ReNcell CX (cell line): ENCODE results near the genes ATP1B1, CCDC181, SLC19A2, SELE, FMO2 and FMO4.

GRCh38 chr1:169060950-169061227, 45.6 kb upstream of the ATP1B1 start:
- PRO-cap = no peak

GRCh38 chr1:169101892-169102456, 4.5 kb upstream of the ATP1B1 start:
- PRO-cap = no peak

GRCh38 chr1:169103034-169104075, 3.1 kb upstream of the ATP1B1 start:
- PRO-cap = no peak

- PRO-cap = bidirectional peak, plus-strand start at chr1:169105961, minus-strand start at chr1:169105580; bidirectional peak, plus-strand start at chr1:169106329, minus-strand start at chr1:169106185
Observed at GRCh38 chr1:169105305-169106260, 907 bp upstream of the ATP1B1 start.

DNA sequence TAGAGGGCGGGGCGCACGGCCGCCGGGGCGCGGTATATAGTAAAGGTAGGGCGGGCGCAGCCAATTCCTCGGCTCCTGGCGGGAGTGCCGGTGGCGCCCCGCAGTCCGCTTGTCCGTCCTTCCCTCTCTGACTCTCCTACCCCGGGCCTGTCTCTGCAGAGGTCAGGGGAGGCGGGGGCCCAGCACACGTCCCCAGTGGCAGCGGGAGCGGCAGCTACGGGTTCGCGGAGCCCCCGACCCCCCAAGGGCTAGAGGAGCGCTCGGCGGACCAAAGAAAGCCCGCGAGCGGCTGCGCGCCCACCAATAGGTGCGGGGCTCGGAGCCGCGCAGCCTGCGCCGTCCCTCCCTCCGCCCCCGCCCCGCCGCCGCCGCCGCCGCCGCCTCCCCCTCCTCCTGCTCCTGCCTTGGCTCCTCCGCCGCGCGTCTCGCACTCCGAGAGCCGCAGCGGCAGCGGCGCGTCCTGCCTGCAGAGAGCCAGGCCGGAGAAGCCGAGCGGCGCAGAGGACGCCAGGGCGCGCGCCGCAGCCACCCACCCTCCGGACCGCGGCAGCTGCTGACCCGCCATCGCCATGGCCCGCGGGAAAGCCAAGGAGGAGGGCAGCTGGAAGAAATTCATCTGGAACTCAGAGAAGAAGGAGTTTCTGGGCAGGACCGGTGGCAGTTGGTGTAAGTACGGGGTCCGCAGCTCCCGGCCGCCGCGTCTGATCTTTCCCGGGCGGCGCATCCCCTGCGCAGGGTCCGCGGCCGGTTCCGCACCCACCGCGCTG, at the start of gene ATP1B1:
TSS of gene ATP1B1 (plus strand) at position 430 of the 767 bp plus-strand sequence.
- PRO-cap = bidirectional peak, plus-strand start at position 69 of the sequence, minus-strand start outside the sequence; bidirectional peak, plus-strand start outside the sequence, minus-strand start at position 729 of the sequence

DNA sequence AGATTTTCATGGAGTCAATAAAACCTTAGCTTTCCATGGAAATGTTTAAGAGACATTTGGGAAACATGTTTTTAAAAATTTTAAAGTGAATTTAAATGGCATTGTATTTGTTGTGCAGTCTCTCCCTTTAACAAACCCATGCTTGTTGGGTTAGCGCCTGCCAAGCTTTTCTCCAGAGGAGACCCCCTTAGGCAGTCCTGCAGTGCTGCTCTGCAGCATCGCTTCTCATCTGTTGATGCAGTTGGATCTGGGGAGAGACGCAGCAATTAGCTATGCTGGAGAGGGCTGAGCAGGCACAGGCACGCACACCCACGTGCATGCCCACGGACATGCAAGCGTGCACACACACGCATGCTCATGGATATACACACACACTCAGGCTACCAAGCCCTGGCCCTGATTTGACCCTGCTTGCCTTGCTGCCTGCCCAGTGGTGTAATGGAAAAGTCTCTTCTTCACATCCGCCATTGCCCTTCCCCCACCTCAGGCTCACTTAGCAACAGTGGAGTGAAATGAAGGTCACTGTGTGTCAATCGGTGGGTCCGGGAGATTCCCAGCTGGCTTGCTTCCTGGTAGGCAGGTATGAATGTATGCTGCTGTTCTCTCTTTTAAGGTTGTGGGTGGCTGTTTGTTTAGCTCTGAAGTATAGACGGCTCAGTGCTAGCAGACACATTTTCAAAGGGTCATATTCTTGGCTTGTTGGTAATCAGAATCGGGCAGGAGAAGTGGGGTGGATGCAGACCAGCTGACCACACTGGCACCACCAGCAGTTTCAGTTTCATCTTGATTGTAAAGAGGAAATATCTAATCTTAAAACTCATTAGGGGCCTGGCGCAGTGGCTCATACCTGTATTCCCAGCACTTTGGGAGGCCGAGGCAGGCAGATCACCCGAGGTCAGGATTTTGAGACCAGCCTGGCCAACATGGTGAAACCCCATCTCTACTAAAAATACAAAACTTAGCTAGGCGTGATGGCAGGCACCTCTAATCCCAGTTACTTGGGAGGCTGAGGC, 9.6 kb downstream of the ATP1B1 start:
- PRO-cap = no peak

DNA sequence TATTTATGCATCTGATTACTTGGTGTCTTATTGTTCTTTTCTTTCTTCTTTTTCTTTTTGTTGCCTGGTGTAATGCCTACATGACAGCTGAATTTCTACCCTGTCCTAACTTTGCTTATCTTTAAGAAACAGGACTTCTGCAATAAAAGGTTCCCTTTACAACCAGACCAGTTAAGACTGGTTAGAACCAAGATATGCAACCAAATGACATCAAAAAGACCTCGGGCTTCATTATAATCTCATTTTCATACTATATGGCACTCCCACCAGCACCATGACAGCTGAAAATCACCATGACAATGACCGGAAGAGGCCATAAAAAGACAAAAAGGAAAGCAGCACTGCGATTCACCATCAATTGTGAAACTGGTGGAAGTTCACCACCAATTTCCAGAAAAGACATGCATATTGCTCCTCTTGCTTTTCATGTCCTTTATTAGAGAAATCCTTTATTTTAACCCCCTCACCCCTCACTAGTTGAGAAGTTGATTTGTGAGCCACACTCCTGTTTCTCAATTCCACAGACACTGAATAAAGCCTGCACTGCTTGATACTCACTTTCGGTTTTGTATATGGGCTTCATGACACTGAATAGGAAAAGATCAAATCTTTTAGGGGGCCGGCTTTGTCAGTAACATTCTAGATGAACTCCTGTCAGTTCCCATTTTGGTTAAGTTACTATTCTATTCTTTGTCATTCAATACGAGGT, 58.3 kb downstream of the NME7 start:
- PRO-cap = no peak

DNA sequence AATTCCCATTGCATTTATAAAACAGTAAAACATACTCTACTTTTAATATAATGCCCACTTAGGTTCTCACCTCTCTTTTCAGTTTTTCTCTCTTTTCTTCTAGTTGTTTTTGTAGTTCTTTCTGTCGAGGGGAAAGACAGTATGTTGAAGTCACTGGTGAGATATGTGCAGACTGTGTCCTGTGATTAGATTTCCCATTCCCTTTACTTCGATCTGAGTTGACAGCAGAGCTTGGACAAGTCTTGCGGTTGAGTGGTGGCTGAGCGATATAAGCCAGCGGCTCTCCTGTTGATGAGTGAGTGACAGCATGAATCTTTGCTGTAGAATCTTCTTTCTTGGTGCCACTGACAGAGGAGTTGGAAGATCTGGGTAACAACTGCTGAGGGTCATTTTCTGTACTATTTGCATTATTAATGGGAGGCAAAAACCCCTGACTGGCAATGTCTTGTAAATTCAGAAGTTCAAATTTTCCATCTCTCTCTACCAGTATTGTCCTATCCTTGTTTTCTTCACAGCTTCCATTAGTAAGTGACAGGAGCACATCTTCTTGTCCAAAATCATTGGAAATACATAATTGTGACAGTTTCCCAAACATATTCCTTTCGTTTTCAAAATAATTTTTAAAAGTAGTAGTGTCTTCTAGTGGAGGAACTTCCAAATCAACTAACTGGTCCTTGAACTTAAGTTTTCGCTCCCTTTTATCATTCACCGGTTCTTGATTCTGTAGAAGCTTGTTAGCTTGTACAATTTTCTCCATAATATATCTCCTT, 5.8 kb downstream of the CCDC181 start:
- PRO-cap = no peak

DNA sequence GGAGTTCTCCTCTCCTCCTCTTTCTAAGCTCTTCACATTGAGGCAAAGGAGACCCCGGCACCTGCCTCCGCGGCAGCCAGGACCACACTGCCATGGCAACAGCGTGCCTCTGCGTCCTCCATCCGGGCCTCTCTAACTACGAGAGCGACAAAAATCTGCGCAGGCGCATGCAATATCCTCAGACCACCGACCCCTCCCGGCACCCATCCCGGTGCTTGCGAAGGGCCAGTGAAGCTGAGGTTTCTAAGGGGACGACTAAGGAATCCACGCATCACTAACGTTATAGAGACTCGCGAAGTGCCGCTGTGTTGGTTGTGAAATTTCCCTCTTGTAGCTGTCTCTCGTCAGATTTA, at the start of gene CCDC181:
TSS of gene CCDC181 (minus strand) at position 146 of the 353 bp plus-strand sequence.
- PRO-cap = bidirectional peak, plus-strand start at position 212 of the sequence, minus-strand start at position 128 of the sequence

DNA sequence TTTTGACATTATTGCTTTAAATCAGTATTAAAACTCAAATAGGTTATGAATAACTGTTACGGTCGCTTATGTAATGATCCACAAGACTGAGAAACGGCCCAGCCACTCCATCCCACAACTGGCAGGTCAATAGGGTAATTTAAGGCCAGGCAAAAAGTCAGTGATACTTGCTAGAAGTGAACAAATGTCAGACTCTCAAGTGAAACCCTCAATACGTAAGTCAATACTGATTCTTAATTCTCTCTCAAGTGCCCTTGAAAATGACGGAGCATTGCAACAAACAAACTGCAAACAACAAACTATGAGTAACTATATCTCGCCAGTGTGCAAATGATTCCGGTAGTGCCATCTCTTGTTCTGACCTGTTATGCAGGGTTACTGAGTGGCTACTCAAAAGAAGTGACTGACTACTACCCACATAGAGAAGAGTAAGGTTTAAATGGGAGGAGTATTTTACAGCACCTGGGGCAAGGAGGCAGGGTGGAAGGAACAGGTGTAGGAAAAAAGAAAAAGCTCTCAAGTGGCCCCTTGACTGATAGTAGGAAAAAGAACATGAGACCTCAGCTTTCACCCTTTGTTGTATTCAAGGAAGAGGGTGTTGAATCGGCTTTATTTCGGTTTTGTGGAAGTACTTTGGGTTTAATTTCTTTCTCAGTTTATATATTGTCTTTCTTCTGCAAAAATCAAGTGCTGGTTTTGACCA, 1.6 kb downstream of the SLC19A2 start:
- PRO-cap = no peak

DNA sequence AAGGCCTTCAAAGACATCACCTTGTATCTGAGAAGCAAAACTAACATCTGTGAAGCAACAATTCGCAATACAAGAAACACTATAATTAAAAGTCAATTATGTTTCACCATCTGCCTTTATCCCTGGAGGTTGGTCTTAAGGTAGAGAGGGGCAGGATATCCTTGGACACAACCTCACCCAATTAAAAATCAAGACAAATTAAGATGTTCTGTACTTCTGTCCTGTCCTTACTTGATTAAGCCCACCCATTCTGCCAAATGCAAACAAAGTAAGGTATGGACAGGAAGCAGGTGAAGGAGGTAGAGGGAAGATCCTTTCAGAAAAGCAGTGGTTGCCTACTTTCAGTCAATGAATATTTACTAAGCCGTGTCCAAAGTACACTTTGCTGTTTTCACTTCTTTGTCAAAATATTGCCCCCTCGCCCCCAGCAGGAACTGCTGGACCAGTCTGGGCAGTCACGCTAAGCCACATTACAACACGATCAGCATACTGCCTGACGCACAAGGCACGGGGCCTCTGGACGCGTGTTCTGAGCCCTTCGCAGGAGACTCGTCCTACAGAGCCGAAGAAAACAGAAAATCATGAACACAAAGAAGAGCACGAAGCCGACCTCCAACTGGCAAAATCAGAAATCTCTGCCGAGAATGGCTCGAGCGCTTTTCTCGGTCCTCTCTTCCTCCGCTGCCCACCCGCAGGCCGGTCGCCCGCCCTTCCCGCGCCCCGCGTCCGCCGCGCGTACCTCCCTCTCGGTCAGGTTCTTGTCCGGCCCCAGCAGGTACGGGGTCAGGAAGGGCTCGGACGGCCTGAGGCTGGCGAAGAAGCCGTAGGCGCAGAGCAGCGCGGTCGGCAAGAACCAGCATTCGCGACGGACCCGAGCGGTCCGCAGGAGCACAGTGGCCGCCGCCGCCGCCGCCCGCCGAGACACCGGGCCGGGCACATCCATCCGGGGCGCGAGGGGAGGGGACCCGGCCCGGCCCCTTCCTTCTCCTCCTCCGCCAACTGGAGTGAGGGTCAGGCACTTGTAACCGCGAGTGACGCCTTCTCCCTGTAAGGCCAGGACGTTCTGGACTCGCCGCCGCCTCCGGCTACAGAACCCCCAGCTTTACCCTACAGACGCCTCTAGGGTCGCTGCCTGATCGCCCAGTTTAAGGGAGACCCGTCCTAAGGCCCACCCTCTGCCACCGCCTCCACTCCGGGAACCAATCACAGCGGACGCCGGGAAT, at the start of gene SLC19A2:
TSS of gene SLC19A2 (minus strand) at position 1,121 of the 1,223 bp plus-strand sequence.
- PRO-cap = unidirectional peak, plus-strand start at position 493 of the sequence; bidirectional peak, plus-strand start at position 865 of the sequence, minus-strand start at position 731 of the sequence; unidirectional peak, minus-strand start at position 889 of the sequence; bidirectional peak, plus-strand start outside the sequence, minus-strand start at position 1,124 of the sequence

DNA sequence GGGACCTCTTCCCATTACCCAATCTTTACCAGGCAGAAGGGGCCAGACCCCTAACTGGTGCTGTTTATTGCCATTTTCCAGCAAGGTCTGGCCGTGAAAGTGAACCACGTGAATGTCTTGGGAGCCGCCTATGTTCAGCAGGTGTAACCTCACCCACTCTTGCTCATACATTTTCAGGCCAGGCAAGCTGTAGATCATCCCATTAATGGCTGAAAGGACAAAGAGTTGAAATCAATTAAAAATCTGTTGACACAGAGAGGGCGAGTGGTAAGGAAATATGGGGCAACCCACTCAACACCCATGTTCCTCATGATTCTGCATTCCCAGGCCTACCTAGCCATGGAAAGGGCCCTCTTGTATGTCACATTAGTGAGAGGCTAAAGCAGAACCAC, 42.1 kb upstream of the SLC19A2 start:
- PRO-cap = no peak

- PRO-cap = no peak
Observed at GRCh38 chr1:169604440-169605273, 18.4 kb upstream of the F5 start.

- PRO-cap = no peak
Observed at GRCh38 chr1:169733956-169734263, at the start of gene SELE. TSS of gene SELE (minus strand) at chr1:169734079.

DNA sequence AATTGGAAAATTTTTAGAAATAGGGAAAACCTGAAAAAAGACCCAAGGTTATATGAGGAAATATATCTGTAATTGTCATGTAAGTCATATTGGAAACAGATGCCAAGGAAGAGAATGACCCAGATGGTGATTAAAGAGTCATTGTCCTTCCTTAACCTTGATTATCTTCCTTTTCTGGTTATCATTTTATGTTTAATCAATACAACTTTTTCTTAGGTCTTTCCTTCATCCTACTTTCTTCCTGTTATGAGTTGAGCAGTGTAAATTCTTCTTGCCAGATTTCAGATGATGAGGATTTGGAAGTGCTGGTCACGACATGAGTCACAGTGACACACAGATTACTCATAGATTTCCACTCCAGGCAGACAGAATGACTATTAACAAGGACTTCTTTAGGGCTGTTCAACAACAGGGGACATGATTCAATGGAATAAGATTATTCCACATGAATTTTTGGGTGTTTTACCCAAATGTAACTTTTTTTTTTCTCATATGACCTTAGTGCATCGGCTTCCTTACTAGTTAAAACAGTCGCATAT, 44.0 kb downstream of the PRRX1 start:
- PRO-cap = unidirectional peak, minus-strand start at position 242 of the sequence

- PRO-cap = no peak
Observed at GRCh38 chr1:170891952-170892412, 43.4 kb upstream of the MROH9 start.

DNA sequence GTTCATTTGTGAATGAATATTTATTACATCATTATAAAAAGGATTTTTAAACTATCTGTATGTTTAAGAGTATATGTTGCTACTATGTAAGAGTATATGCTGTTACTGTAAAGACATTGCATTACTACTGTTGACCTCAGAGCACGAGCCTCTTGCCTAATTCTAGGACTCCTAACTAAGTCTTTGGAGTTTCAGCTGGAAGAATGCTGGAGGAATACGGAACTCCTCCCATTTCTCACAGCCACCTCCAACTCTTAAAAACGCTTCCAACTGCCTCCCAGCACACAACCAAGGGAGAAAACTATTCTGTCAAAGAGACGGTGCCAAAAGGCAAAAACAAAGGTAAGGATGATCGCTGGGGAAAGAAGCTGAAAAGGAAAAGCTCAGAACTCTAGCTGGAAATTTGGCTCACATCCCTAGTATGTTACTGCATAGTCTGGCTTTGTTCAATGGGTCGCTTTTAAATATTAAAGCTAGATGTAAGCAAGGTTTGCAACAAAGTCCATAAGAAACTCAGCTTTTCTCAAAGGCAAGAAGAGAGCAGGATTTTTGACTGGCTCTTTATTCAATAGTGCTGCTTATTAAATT, at the start of gene FMO2:
TSS of gene FMO2 (plus strand) at position 283 of the 588 bp plus-strand sequence.
- PRO-cap = no peak

DNA sequence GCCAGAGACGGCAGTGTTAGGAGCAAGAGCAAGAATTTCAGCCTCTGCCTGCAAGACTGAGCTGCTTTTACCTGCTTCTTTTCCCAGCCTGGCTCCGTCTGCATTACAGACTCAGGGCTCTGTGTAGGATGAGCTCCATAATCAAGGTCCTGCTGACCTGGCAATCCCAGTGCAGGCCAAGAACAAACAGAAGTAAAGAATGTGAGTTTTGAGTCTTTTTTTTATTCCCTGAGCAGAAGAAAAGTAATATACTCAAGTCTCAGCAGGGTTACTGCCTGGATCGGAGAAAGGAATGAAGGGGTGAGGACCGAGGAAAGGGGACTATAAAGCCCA, 10.2 kb downstream of the FMO1 start:
- PRO-cap = no peak

DNA sequence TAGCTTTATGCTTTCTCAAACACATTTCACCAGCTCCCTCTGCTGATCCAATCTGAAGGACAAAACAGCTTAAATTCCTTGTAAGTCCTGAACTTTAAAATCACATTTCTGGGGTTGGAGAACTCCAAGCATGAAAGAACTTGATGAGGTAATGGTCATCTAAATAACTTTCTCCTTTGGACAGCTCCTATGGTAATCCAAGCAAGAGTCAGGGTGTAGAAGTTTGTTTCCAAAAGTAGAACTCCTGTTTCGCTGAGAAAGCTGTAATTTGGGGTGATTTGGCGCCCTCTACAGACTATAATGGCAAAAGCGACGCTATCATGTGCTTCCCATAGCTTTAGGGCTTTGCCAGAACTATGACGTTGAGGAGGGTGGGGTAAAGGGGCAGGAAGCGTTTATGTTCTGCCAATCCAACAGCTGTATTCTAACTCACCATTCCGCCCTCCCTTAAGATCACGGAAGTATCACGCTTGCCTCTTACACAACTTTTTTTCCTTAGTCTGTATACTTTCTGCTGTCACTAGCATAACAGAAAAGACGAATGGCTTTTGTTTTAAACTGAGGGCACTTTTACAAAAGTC, at the start of gene FMO4:
TSS of gene FMO4 (plus strand) at position 480 of the 581 bp plus-strand sequence.
- PRO-cap = no peak

GRCh38 chr1:171511885-171512416, 26.6 kb downstream of the PRRC2C start:
- PRO-cap = no peak